Fibroblast of the aortic adventitia (primary cell): ENCODE results near the genes GRIK1, KRTAP6-3 and HUNK.

- CAGE, long polyA plus RNA: no peak
Observed at GRCh38 chr21:29441445-29442006, 142.8 kb downstream of the BACH1 start.

DNA sequence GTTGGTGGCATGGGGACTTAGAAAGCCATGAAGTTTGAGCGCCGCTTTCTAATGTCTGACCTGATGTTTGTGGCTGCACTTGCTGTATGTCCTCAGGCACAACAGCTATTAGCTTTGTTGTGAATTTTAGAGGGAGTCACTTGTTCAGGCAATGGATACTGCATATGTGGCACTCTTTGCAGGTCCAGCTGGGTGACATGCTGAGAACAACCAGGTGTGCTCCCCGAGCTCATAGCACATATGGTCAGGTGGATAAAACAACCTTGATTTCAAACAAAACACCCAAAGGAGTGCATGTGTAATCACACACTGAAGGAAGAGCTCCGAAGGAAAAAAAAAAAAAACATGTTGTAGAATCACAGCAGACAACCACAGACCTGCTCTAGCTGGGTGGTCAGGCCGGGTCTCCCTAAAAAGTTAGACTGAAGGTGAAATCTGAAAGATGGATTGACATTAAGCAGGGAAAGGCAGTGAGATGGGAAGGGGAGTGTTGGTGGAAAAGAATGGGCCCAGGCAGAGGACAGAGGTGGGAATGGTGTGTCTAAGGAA is 178.7 kb downstream of the BACH1 start:
- CAGE, long polyA plus RNA: no peak

- CAGE, long polyA plus RNA: no peak
Observed at GRCh38 chr21:29484656-29484855, 185.8 kb downstream of the BACH1 start.

GRCh38 chr21:29939085-29940114 is at the start of gene GRIK1:
Gene GRIK1 (minus strand): TSS chr21:29939996.
- CAGE, long polyA plus RNA: no peak

DNA sequence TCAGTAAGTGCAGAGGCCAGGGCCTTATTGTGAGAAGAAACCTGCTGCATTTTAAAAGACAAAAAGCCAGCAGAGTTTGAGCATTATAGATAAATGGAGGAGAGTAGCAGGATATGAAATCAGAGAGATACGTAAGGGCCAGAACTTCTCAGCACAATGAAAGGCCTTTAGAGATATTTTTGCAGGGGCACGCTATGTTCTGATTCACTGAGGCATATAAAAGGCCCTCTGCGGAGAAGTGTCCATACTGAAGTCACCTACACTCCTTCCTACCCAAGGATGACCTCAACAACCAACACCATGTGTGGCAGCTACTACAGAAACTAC is at the start of gene KRTAP6-3:
KRTAP6-3 (plus strand) TSS at position 274 of the 327 bp plus-strand sequence.
- CAGE, long polyA plus RNA: no peak

DNA sequence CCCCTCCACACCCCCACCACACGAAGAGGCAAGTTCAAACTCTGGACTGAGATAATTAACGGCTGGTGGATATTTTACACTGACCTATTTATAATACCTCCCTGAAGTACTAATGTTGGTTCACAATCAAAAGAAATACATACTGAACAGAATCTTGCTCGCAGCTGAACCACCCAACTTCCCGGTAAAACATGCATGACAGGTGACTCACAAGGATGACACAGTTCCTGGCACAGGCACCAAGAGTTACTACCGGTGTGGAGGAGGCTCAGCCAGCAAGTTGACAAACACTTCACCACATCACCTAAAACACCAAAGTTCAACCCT is 10.4 kb upstream of the TIAM1 start:
- CAGE, long polyA plus RNA: no peak

DNA sequence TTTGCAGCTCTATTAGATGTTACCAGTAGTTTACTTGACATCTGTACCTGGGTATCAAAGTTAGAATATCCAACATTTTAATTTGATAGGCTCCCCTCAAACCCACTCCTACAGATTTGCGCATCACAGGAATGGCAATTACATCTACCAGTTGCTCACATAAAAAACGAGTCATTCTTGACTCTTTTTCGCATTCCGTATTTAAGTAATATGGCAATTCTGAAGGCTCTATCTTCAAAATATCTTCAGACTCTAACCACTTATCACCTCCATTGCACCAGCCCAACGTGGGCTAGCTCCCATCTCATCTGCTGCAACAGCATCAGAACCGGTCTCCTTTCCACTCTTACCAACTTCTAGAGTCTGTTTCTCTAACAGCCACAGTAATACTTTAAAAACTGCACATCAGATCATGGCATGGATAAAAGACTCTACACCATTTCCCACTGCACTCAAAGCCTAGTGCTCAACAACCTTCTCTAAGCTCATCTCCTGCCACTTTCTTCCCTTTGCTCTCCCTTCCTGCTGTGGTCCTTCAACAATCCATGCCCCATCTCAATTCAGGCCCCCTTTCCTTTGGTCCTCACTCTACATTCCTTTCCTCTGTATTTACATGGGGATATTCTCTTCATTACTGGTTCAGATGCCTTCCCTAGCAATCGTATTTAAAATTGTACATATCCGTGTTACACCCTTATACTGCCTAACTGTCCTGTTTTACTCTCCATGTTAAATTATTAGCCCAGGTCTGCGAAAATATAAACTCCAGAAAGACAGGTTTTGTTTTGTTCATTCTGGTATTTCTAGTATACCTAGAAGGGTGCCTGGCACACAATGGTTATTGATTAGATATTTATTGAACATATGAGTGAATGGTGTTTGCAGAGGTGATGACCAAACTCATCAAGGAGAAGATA is 18.9 kb downstream of the SOD1 start:
- CAGE, long polyA plus RNA: no peak

DNA sequence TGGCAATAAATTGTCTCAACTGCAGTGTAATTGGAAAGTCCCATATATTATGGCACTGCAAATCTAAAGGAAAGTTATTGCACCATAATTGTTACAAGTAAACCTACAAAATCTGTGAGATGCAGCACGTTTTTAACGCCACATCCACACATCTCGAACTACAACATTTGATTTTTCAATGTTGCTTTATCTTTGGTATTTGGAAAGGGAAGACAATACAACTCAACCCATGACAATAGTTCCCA is 1.6 kb downstream of the SCAF4 start:
- CAGE, long polyA plus RNA: no peak

DNA sequence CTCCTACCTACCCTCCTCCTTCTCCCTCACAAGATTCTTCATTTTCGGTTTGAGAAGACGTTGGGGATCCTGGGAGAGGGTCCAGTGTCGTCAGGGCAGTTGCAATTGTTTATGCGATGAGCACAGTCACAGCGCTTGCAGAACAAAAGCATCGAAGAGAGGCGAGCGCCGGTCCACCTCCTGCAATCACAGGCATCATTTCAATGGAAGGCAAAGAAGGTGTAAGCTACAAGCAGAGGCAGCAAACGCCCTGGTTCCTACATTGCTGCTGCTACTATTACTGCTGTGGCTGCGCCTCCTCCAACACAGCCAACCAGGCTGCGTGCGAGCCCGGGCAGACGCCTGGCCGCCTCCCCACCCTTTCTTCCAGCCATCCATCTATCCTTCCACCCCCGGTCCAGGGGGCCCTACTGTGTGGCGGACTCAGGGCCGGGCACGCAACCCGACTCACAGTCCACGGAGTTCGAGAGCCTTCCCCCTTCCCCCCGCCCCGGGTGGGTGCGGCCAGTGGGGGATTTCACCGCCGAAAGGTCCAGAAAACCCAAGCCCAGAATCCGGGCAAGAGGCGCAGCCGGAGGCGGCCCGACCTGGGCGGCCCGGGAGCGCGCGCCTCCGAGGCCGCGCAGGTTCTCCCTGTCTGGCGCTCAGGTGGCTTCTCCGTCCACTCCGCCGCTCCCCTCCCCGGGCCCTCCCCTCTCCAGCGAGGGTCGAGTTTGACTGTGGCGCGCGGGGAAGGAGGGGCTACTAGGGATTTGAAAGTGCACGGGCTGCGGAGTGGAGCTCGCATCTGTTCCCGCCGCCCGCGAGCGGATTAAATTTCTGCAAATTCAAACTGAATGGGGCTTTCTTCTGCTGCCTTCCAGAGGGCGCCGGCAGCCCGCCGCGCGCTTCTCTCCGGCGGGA is at the start of gene HUNK:
HUNK (plus strand) TSS at position 744 of the 903 bp plus-strand sequence.
- CAGE, long polyA plus RNA: no peak

- CAGE, long polyA plus RNA: no peak
Observed at GRCh38 chr21:32417565-32418541, 5.3 kb downstream of the EVA1C start.

DNA sequence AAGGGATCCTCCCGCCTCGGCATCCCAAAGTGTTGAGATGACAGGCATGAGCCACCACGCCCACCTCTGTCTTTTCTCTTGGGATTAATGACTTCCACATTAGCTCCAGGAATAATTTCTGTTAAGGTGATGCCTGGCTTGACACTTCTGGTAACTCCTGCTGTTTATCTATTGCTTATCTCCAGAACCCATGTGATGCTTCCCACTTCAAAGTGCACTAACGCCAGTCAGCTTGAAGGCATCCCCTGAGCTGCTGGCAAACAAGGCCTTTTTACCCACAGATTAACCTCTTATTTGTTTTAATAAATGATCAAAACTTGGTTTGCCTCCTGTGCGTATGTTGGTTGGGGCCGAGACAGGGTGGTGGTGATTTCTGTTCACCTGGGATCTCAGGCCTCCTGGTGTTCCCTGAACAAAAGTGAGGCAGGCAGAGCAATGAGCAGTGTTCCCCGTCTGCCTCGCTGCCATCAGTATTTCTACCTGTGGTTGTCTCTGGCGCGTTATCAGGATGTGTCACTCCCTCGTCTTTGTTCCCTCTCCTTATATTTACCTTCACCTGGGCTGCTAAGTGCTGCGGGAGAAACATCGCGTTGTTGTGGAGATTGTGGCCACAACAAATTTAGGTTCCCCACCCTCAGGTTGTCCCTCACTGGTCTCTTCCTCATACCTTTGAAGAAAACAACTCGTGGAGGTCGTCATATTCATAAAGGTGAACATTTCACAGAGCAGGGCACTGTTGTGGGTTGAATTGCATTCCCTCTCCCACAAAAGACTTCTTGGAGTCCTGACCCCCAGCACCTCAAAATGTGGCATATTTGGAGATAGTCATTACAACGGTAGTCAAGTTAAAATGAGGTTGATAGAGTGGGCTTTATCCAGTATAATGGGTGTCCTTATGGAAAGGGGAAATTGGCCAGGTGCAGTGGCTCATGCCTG is 20.7 kb downstream of the EVA1C start:
- CAGE, long polyA plus RNA: no peak

GRCh38 chr21:32440935-32441551 is 28.5 kb downstream of the EVA1C start:
- CAGE, long polyA plus RNA: no peak

DNA sequence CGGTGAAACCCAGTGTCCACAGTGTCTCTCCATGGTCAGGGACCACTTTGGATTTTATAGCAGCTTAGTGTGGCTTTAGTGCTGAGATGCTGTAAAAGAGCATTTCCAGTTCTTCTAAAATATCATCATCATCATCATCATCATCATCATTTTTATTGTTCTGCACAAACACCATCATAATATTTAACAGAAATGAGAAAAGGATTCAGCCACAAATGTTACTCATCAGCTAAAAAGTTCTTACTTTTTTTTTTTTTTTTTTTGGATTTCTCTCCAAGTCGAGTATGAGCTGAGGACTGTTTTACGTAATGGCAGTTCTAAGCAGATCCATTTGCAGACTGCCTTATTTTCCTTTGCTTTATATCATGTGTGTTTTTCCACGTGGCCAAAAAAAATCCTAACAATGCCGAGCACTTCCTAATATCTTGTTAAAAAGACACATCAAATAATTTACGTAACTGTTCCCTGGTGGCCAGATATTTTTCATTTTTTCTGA is 62.8 kb downstream of the EVA1C start:
- CAGE, long polyA plus RNA: no peak

DNA sequence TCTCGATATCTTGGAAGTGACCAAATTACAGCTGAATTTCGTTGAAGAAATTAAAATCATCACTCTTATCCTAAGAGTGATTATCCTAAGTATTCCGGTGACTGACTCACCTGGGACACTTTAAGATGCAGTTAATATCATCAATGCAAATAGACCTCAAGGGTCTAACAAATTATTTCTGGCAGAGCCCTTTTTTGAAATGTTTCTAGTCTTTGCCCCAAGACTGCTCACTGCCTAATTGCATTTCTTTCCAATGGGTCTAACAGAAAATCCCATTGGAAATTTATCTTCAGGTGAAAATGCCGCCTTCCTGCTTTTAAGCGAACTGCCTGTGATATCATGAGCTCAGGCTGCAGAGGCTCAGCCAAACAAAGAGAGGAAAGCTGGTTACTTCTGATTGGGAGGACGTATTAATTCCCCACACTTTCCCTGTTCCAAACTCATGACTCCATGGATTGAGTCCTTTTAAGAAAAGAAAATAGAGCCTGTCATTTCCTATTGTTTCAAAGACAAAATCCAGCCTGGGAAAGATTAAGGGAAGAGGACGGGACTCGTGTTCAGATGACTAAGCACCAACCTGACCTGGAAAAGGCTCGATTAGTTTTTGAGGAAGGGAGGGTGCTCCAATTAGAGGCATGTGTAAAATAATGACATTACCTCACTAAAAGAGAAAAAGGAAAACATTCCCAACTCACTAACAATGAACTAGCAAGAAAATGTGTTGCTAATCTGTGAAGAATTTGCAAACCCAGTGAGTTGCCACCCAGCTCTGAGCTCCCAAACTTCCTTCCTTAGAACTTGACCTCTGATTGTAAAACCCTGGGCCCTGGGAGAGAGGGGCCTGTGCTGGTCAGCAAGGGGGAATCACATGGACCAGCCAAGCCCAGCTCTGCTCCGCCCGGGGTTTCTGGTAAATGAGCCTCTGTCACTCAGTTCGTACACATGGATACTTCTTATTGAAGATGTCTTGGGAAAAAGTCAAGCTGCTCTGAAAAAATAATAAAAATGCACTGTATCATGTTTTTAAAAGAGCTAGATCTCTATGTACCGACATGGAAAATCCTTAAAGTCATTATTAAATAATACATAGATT is 61.2 kb downstream of the TCP10L start:
- CAGE, long polyA plus RNA: no peak

DNA sequence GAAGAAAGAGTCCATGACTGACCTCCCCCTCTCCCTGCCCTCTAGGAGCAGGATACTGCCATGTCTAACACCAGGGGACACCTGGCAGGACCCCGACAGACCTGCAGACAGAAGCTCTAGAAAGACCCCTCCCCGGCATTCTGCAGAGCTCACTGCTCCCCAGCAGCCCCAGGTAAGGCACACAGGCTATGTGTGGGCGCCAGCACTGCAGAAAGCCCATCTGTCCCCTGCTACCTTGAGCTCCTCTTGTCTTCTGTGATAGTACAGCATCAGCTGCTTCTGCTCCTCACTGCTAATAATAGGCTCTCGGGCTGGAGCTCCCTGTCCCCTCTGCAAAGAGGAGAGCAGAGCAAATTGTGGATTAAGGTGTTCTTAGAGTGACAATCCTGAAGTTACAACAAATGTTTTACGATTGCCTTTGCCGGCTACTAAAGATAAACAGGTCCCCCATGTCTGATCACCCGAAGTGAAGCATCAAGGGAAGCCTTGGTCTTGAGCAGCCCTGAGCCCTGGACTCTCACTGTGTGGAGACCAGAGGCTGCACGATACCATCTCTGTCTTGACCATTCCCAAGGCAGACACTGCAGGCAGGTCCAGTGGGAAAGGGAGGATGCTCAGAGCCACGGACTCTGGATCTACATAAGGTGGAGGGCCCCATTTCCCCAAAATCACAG is 10.0 kb downstream of the CFAP298 start:
- CAGE, long polyA plus RNA: no peak

- CAGE, long polyA plus RNA: no peak
Observed at GRCh38 chr21:32728739-32729216, 965 bp upstream of the SYNJ1 start.

GRCh38 chr21:32917827-32918179 is 104.3 kb upstream of the C21orf62 start:
- CAGE, long polyA plus RNA: no peak

- CAGE, long polyA plus RNA: no peak
Observed at GRCh38 chr21:33071911-33072501, 2.1 kb downstream of the OLIG1 start.

DNA sequence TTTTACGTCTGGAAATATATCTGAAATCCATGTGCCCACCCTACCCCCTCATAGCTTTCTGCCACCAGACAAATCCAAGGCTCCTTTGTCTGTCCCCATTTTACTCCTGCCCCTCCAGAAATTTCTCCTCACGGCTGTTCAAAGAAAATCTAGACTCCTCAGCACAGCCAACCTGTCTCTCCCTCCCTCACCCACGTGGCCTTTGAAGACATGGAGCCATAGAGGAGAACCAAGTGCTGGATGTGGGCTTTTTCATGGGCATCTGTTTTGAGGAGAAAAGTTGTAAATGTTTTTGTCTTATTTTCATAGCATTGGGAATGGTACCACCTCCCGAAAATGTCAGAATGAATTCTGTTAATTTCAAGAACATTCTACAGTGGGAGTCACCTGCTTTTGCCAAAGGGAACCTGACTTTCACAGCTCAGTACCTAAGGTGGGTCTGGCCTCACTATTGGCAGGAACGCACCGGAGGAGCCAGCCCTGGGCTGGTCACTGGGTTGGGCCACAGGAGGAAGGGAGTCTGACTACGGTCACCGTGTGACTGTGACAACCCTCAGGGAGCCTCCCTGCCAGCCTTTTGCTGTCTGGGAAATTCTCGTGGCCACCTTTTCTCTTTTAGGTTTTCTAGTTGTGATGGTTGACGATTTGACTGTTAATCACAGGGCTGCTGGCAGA is 2.1 kb downstream of the IL10RB start:
- CAGE, long polyA plus RNA: no peak

GRCh38 chr21:33282886-33283486 is 16.8 kb downstream of the IL10RB start:
- CAGE, long polyA plus RNA: no peak